Cardiac ventricle fibroblast (primary cell): ENCODE data around the genes CLDN8, KRTAP19-8 and EVA1C.

- RAMPAGE, long total RNA = no peak
Observed at GRCh38 chr21:29232847-29234058, 65.5 kb upstream of the BACH1 start.

GRCh38 chr21:29299881-29300708, 1.4 kb downstream of the BACH1 start:
- RAMPAGE, long total RNA = no peak

DNA sequence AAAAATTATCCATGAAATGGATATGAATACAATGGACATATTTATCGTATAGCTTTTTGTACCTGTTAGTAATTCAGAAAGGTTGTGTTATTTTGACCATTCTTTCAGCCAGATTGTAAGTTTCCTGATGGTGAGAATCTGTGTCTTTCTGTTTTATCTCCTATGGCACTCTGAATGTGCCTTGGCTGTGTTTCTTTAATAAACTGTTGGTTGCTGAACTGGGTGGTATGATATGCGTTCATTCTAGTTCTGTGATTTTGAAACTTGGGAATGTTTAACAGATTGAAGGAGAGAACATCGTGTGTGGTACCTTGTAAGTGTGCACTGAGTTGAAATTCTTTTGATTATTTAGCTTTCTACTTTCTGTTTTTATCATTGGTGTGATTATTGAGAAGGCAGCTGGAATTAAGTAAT, 4.5 kb downstream of the BACH1 start:
- RAMPAGE, long total RNA = no peak

- RAMPAGE, long total RNA = no peak
Observed at GRCh38 chr21:29346355-29347021, 47.8 kb downstream of the BACH1 start.

GRCh38 chr21:29354171-29354916, 55.6 kb downstream of the BACH1 start:
- RAMPAGE, long total RNA = no peak

GRCh38 chr21:29384651-29385385, 86.1 kb downstream of the BACH1 start:
- RAMPAGE, long total RNA = no peak

DNA sequence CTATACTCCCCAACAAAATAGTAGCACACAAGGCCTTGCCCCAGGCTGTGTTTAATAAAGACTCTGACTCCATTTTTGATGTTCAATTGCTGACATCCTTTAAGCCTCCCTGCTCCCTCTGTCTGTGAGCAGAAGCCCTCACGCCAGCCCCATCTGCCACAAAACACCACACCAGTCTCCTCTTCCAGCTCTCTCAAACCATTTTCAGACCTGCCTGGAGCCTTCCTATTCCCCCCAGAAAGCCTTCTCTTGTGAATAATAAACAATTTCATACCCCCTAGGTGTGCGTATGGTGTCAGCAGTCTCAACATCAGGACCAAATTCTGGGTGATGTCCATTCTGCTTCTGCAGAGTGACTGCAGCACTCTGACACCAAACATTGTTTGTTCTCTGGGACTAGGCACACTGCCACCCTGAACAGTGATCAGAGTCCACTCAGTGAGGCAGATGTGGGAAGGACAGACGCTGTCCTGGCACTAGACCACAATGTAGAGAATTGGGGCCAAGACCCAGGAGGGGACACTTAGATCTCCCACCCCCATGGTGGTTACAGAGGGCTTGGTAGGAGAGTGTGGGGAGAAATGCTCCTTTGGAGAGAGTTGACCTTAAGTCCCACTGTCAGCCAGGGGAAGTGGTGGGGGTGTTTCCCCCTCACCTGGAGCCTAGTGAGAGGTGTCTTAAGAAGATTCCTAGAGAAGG, 175.0 kb downstream of the BACH1 start:
- RAMPAGE, long total RNA = no peak

- RAMPAGE, long total RNA = no peak
Observed at GRCh38 chr21:30215576-30216641, at the start of gene CLDN8. Gene CLDN8 (minus strand): TSS chr21:30216097.

GRCh38 chr21:30227569-30228136, 11.8 kb upstream of the CLDN8 start:
- RAMPAGE, long total RNA = no peak

DNA sequence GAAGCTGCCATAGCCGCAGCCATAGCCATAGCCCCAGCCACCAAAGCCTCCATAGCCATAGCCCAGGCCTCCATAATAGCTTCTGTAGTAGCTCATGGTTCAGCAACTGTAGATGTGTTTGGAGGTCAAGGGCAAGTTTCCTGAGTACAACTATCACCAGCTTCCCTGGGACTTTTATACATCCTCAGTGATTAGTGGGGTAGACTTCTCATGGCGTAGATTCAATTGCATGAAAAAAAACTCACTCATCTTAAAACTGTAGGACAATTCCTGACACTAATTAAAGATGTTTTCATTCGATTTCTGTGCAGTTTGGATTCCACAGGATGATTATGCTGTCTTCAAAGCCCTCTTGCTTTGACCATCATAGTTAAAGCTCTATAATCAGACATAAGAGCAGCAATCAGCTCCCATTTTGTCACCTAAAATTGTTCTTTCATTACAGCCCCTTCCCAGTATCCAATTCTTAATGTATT, at the start of gene KRTAP19-8:
Gene KRTAP19-8, minus strand, starts transcription at position 129 of the 476 bp plus-strand sequence.
- RAMPAGE, long total RNA = no peak

GRCh38 chr21:31326748-31327328, 17.2 kb downstream of the TIAM1 start:
- RAMPAGE, long total RNA = no peak

DNA sequence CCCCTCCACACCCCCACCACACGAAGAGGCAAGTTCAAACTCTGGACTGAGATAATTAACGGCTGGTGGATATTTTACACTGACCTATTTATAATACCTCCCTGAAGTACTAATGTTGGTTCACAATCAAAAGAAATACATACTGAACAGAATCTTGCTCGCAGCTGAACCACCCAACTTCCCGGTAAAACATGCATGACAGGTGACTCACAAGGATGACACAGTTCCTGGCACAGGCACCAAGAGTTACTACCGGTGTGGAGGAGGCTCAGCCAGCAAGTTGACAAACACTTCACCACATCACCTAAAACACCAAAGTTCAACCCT, 10.4 kb upstream of the TIAM1 start:
- RAMPAGE, long total RNA = no peak

DNA sequence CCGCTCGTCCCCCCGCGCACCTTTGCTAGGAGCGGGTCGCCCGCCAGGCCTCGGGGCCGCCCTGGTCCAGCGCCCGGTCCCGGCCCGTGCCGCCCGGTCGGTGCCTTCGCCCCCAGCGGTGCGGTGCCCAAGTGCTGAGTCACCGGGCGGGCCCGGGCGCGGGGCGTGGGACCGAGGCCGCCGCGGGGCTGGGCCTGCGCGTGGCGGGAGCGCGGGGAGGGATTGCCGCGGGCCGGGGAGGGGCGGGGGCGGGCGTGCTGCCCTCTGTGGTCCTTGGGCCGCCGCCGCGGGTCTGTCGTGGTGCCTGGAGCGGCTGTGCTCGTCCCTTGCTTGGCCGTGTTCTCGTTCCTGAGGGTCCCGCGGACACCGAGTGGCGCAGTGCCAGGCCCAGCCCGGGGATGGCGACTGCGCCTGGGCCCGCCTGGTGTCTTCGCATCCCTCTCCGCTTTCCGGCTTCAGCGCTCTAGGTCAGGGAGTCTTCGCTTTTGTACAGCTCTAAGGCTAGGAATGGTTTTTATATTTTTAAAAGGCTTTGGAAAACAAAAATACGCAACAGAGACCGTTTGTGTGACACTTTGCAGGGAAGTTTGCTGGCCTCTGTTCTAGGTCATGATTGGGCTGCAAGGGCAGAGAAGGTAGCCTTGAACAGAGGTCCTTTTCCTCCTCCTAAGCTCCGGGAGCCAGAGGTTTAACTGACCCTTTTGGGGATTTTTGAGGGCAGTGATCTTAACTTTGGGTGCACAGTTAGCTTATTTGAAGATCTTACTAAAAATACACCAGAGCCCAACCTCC, 587 bp downstream of the SOD1 start:
- RAMPAGE, long total RNA = no peak

- RAMPAGE, long total RNA = no peak
Observed at GRCh38 chr21:31668940-31669986, 9.8 kb downstream of the SOD1 start.

GRCh38 chr21:31874723-31875660, 2.2 kb downstream of the HUNK start:
- RAMPAGE, long total RNA = no peak

- RAMPAGE, long total RNA = no peak
Observed at GRCh38 chr21:32298055-32298464, 595 bp upstream of the MRAP start.

DNA sequence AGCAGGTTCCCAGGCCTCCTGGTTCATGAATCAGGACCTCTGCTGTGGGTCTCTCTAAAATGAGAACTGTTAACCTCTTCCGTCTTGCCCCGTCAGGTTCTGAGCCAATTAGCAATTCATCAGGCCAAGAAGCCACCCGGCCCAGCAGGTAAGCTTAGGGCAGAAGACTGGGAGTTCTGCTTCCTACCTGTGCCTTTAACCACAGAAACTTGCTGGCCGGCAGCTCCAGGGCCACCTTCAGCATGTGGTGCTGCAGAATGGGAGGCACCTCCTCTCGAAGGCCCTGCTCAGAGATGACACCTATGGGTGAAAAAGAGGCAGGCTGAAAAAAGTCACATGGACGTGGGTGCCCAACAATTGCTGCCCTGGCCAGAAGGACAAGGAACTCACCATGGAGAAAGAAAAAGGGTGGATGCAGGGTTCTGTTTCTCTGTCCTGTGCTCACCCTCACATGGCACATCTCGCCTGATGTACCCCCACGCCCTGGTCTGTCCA, 33.2 kb downstream of the URB1 start:
- RAMPAGE, long total RNA = no peak

DNA sequence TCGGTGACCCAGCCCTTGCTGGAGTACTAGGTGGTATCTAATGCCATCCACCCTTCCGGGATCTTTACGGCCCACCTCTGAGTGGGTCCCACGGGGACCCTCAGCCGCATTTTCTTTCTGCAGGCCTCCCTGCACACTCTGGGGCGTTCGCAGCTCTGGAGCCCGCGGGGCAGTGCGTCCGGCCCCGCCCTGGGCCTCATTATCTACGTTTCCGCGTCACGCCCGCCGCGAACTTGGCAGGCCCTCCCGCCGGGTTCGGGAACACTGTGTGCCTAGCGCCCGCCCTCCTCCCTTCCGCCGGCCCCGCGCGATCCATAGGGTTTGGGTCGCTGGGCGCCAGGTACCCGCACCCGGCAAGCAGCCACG, 1.1 kb upstream of the EVA1C start:
- RAMPAGE, long total RNA = no peak

DNA sequence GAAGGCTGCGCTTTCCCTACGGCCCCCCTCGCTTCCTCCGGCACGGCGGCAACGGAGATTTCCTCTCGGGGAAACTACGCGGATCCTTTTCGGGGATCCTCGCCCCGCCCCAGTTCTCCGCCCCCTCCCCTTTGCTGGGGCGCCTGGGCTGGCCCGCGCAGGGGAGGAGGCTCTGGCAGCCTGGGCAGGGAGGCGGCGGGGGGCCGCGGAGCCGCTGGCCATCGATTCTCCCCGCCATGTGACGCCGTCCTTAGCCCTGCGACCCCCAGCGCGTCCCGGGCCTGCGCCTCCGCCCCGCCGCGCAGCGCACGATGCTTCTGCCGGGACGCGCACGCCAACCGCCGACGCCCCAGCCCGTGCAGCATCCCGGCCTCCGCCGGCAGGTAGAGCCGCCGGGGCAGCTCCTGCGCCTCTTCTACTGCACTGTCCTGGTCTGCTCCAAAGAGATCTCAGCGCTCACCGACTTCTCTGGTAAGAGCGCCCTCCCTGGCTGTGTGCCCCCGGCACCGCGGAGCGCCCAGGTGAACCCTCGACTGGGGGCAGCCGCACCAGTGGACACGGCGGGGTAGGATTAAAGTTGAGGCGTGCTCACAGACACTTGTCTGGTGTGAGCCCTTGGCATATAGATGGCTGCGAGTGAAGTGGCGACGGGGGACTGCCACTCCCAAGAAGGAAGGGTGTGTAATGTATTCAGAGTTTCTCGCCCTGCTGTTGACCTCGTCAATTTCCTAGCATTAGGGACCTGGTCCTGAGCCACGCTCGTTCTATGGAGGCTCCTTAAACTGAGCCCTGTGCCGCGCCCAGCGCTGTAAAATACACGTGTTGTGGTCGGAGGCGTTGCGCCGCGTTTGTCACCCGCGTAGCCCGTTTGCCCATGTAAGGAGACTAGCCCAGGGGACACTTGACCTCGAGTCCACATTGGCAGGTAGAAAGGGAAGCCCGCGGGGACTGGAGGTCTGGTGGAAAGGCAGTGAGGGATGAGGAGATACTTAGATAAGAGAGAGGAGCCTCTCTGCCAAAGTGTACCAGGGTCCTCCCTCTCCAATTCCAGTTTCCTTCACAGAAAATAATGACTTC, at the start of gene EVA1C:
Gene EVA1C, plus strand, starts transcription at position 164 of the 1,077 bp plus-strand sequence.
- RAMPAGE, long total RNA = no peak

- RAMPAGE, long total RNA = no peak
Observed at GRCh38 chr21:32516451-32517297, 68.6 kb downstream of the TCP10L start.